ENCODE measurements around the gene UGT1A1.

DNA sequence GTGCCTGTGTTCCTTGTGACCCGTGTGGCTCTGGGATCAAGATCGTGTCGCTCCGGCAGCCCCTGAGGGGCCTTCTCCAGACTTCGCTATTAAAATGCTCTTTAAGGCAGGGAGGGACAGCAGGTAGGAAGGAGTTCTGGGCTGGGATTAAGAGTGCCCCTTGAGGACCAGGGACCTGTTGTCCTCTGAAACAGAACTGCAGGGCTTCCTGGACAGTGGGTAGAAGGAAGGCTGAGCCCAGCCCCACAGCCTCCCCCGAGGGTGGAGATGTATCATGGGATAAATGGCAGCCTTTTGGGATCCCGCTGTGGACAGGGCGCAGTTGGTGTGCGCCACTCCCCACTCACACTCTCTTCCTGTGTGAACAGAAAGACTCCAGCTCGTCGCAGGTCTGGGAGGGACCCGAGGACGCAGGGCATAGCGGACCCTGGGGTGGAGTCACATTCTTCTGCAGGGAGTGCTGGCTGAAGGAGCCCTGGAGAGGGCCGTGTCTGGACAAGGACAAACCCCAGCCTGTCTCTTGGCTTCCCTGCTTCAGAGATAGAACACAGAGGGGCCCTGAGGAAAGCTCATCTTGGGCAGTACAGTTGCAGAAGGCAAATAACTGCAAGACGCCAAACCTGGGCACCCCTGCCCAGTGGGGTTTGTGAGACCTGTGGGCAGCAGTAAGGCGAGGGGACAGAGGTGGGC, 102.1 kb downstream of the USP40 start:
- PRO-cap = no peak

DNA sequence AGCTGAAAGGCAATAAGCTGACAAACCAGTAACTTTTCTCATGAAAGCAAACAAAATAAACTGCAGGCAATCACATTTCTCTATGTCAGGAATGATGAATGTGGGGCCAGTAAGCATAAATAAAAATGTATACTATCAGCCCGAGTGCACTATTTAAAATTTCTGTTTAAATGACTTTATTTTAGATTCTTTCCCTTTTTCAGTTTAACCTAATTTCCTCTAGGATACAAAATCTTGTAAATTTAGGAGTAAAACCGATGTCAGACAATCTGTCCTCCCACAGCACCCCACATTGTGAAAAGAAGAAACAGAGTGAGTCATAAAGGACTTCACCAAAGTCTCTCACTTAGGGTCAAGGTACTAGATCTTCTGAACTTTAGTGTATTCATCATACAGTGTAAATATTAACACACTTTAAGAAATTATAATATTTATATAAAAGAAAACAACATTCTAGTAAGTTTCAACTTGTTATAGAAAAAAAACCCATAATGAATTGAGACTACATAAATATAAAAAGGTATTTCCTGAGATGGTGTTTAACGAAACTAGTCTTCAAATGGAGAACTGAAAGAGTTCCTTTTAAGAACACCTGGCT, 46.5 kb downstream of the USP40 start:
- PRO-cap = no peak

GRCh38 chr2:233736872-233737381, 8.1 kb downstream of the UGT1A3 start:
- PRO-cap = no peak

DNA sequence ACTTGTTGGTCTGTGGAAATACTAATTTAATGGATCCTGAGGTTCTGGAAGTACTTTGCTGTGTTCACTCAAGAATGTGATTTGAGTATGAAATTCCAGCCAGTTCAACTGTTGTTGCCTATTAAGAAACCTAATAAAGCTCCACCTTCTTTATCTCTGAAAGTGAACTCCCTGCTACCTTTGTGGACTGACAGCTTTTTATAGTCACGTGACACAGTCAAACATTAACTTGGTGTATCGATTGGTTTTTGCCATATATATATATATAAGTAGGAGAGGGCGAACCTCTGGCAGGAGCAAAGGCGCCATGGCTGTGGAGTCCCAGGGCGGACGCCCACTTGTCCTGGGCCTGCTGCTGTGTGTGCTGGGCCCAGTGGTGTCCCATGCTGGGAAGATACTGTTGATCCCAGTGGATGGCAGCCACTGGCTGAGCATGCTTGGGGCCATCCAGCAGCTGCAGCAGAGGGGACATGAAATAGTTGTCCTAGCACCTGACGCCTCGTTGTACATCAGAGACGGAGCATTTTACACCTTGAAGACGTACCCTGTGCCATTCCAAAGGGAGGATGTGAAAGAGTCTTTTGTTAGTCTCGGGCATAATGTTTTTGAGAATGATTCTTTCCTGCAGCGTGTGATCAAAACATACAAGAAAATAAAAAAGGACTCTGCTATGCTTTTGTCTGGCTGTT, at the start of gene UGT1A1:
UGT1A1 (plus strand) TSS at position 290 of the 689 bp plus-strand sequence.
- PRO-cap = no peak

- PRO-cap = no peak
Measured at GRCh38 chr2:233766239-233766860, 6.3 kb downstream of the UGT1A1 start.

DNA sequence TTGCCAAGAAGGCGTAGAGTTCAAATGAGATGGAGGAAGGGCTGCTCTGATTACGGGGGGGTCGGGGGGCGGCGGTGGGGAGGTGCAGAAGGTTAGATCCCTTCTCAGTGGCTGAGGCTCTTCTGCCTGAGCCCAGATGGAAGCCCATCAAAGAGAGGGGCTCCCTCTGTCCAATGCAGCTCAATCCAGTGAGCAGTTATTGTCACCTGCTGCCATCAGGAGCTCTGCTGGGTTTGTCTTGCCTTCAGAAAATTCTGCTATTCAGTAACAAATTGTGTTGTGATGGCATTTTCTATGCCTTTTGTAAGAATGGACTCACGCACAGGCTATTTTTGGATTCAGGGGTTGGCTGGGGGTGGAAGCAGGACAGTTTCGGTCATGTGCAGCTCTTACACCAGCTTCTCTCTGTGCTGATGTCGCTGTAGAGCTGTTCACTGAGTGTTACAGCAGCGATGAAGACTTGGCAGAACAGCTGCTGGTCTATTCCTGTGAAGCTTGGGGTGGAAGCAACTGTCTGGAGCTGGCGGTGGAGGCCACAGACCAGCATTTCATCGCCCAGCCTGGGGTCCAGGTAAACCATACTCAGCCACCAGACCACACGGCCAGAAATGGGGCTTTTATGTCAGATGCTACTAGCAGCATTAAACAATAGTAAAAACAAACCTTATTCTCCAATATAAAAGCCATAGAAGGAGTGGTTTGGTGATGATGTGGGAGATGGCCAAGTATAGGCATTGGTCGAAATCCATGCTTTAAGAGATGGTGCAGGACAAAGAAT, 49.2 kb downstream of the TRPM8 start:
- PRO-cap = no peak

DNA sequence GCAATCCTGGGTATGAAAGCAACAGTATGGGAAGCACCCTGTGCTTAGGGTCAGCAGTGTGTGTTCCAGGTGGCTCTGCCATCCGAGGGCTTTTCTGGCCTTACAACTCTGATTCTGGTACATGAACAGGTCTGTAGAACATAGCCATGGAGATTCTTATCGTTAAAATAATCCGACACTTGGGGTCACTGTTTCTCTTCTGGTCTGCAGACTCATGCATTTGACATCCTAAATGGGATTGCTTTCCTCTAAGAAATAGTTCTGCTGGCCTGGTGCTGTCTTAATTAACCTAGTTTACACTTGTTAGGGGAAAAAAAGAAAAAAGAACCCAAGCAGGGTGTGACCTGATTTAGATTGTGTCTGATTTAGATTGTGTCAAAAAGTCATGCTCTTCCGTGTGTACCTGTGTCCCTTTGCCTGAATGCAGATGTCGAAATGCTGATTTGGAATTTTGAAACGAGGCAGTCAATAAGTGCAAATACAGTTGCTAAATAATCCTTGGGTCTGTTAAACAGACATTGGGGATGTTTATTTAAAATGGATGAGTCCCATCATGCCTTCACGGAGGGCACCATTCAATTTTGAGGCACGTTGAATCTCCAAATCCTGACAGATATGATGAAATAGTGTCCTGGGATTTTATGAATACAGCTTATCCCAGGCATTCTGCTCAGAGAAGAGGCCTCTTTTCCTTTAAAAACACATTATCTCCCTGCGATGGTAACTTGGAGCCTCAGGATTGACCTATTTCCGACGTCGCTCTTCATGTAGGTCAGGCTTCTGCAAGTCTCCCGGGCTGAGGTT, 59.7 kb downstream of the TRPM8 start:
- PRO-cap = no peak

DNA sequence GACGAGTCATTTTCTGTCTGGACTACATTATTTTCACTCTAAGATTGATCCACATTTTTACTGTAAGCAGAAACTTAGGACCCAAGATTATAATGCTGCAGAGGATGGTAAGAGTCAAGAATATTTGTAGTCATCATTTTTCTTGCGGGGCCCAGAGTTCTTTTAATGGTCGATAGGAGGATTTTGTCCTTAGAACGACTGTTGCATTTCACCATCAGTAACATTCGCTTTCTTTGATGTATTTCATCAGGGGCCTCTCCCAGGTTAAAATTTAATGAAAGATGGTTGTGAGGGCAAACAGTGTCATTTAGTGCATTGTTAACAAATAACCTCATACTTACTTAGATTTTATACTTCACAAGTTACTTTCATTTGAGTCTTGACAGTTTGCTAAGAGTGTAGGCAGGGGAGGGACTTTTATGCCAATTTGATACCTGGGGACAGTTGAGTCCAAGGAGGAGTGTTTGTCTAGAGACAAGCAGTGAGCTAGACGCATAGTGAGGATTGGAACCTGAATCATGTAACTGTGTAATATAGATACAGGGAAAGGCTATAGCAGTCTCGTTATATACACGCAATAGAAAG, 64.7 kb downstream of the TRPM8 start:
- PRO-cap = no peak

DNA sequence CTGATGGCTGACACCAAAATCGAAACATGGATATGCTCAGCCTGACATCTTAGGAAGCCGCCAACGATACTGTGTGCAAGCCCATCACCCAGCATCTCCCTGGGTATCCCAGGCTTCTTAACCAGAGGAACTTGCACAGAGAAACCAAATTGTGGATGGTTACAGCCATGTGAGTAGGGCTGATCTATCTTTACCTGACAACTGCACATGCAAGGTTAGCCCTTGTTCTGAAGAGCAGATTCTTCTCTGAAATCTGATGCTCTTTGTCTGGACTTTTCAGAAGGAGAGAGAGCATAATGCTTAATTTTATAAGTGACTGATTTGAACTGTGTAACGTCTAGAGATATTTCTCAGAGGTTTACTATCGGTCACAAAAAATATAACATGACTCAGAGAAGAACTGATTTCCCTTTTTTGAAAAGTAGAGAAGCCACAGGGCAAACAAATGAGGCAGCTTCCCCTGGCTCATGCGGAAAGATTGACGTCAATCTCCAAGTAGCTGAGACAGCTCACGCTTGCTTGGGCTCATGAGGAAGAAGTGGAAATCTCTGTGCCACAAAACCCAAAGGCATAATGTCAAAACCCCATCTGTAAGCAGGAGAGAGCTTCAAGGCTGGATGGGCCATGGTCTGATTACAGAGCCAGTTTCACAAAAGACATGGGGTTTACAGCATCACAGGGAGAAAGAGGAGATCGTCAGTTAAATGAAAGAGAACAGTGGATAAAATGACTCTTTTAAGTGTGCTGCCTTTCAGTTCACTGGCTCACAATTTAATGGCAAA, 188.2 kb downstream of the ARL4C start:
- PRO-cap = no peak

DNA sequence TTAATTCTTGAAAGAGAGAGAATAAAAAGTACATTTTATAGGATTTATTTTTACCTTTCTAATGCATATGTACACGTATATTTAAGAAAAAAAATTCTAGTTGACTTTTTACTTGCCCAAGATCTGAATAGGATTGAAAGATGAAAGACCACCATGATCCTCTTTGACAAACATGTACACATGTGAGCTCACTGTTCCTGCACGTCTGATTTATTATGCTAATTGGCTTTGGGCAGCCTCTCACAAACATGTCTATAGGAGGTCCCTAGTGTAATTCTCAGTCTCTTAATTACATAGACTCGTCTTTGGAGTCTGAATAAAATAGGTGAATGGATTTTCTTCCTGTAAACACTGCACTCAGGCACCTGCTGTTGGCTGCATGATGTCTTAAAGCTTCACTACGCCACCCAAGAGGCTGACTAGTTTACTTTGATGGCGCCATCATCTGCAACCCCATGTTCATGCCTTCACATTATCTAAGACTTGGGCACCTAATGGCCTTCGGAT, 46.1 kb downstream of the ARL4C start:
- PRO-cap = no peak

DNA sequence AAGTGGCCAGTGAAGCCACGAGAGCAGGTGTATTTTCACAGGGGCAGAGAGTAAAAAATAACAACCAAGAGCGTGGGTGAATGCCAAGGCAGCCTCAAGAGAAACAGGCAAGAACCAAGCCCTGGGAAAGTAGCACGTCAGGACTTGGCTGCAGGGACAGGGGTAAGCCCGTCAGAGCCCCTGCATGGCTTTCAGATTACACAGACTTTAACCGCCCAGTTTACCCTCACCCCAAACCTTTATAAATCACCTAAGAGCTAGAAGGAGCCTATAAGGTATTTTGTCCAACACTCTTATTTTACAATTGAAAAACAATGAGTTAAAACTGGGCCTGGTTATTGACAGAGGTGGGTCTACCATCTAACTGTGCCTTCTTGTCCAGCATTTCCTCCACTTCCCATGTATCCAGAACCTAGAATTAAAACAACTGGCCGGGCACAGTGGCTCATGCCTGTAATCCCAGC, 43.6 kb downstream of the ARL4C start:
- PRO-cap = no peak

- PRO-cap = no peak
Measured at GRCh38 chr2:234459494-234459992, 37.3 kb downstream of the ARL4C start.

GRCh38 chr2:234953273-234954225, 1.7 kb downstream of the SH3BP4 start:
- PRO-cap = no peak

GRCh38 chr2:234980288-234980946, 28.6 kb downstream of the SH3BP4 start:
- PRO-cap = no peak

- PRO-cap = no peak
Measured at GRCh38 chr2:234988859-234989790, 37.3 kb downstream of the SH3BP4 start.

DNA sequence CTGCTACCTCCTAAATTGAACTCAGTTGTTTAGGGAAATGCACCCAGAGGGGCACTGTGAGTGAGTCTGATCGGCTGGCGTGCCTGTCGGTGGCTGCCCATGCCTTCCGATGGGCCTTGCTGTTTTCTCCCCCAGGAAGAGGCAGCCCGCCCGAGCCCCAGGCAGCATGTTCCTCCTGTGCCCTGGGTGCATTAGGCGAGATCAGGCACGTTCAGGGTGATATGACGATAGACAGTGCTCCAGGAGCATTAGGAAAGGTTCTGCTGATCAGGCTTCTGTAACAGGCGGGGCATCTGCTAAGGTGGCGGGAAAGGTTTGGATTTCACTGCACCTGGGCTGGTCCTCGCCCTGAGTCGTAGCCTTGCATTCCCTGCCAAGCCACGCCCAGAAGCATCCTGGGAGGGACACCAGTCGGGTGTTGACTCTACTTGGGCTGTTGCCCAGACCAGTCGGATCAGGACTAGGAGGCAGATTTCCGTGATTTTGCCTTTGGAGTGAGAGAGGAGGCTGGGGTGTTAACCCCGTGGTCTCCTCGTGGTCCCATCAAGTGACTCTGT, 75.0 kb downstream of the SH3BP4 start:
- PRO-cap = no peak

- PRO-cap = no peak
Measured at GRCh38 chr2:235031306-235031982, 79.6 kb downstream of the SH3BP4 start.

DNA sequence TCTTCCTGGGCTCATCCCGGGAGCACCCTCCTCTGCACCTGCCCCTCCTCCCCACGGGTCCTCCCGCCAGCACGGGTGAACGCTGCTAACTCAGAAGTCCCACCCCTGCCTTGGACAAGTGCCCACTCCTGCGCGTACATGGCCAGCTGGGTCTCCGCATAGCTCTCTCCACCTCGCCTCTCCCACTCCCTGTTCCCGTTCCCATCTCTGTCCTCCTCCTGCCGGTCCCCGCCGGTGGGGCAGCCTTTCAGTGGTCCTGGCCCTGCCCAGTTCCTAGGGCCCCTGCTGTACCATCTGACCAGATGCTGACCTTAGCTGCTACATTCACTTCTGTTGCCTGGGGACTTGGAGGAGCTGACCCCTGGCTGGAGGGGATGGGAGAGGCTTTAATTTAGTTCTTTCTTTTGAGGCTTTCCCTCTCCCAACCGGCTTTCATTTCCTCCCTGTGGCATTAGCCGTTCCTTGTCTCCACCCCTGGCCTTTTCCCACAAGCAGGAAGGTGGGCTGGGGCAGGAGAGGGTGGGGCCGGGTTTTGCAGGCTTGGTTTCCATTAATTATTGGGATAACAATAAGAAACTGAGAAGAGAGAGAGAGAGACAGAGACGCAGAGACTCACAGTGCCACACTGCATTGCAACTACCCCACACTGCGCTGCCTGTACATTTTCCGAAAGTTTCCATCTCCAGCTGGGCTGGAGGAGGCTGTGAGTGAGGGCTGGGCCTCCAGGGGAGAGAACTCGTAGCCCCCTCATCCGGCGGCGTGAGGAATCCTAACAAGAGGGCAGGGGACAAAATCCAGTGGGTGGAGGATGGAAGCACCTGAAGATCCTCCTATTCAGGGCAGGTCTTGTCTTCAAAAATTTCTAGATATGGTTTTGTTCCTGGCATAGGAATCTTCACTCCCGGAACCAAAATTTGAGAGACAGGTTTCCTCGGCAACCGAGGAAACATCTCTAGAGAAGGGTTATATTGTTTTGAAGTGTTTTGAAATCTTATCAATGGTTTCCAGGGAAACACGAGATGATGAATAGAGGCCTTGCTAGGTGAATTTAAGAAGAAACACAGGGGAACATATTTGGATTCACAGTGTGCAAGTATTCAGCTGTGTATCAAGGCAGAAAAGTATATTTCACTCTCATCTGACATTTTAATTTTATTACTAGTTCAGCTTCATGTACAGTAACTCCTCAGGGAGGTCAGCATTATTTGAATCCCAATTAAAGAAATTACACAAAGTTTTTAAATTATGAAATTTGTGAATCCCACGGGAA, 136.5 kb downstream of the SH3BP4 start:
- PRO-cap = no peak

DNA sequence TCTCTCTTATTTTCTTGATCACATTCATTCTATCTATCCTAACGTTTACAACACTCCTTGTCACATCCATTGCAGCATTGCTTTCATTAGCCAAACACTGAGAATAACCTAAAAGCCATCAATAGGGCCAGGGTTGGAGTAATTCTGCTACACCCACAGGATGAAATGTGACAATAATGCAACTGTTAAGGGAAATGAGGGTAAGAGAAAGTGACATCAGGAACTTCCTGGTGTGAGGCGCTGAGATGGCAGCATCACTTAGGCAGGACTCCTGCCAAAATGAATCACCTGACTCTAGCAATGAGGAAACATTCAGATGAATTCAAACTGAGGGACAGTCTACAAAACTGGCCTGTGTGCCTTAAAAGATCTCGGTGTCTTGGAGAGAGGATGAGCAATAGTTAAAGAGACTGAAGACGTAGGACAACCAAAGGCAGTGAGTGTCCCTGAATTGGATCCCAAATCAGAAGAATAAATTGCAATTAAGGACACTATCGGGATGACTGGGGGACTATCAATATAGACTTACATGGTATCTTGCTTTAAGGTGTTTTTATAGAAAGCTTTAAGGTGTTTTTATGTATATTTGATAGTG, 115.5 kb upstream of the AGAP1 start:
- PRO-cap = no peak

- PRO-cap = no peak
Measured at GRCh38 chr2:235449308-235449710, 44.5 kb upstream of the AGAP1 start.

Data from ureter (tissue), 1 donor.